ENCODE measurements around a stretch of chrX.

DNA sequence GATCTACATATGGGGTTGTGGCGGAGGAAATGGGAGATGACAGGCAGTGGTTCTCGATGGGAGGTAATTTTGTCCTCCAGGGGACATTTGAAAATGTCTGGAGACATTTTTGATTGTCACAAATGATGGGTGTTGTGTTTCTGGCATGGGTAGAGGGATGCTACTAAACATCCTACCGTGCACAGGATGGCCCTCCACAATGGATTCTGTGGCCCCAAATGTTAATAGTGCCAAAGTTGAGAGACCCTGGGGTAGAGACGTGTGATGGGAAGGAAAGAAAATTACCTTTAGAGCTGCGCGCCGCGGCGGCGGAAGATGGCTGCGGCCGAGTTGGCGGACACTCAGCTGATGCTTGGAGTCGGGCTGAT lies 93.0 kb downstream of the RBMX2 start:
- RRBS: no CpG with 5 or more reads among the region's 14 CpGs

- RRBS: no CpG with 5 or more reads among the region's 2 CpGs
These were observed 233.4 kb downstream of the ENOX2 start for GRCh38 chrX:130669629-130669935.

- RRBS: no CpG with 5 or more reads among the region's 1 CpG
These were observed 75.4 kb downstream of the ENOX2 start for GRCh38 chrX:130827531-130827989.

GRCh38 chrX:130895459-130895658 lies 7.7 kb downstream of the ENOX2 start:
- RRBS: no CpG with 5 or more reads among the region's 2 CpGs

DNA sequence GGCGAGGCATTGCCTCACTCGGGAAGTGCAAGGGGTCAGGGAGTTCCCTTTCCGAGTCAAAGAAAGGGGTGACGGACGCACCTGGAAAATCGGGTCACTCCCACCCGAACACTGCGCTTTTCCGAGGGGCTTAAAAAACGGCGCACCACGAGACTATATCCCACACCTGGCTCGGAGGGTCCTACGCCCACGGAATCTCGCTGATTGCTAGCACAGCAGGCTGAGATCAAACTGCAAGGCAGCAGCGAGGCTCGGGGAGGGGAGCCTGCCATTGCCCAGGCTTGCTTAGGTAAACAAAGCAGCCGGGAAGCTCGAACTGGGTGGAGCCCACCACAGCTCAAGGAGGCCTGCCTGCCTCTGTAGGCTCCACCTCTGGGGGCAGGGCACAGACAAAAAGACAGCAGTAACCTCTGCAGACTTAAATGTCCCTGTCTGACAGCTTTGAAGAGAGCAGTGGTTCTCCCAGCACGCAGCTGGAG lies 56.1 kb upstream of the ENOX2 start:
- RRBS: no CpG with 5 or more reads among the region's 21 CpGs

DNA sequence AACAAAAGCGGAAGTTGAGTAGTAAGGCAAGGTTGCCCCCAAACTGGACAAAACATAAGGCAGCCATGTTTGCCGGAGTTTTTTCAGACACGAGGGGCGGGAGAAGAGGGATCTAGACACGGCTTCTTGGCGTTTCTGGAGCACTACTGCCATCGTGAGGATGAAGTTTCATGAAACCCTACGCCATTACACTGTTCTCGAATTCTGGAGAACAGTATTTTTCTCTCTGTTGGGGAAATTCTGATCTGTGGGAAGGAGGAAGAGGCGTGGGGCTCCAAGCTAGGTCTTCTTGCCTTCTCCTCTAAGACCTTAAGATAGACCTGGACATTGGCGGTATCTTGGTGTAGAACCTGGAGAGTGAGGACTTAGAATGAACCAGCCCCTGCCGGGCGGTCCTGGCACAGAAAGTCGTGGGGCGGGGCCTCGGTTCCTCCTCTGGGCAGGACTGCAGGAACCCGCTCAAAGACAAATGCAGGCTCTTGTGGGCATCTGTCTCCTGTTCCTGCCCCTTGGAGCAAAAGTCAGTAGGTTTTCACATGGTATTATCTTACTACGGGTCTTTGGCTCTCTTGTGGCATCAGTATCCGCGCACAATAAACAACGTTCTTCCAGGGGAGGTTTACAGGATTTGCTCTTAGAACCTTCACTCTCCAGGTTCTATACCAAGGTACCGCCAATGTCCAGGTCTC lies 160.5 kb downstream of the OR13H1 start:
- RRBS: no CpG with 5 or more reads among the region's 22 CpGs

GRCh38 chrX:132213971-132214657 lies 5.1 kb downstream of the RAP2C start:
- RRBS: no CpG with 5 or more reads among the region's 6 CpGs

DNA sequence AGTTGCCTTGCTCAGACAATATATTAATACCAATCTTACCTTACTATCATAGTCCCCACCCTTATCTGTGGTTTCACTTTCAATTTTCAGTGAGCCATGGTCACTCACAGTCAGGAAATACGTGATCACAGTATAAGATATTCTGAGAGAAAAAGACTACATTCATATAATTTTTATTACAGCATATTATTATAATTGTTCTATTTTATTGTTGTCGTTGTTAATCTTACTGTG lies 102.4 kb downstream of the HS6ST2 start:
- RRBS: no CpG with 5 or more reads among the region's 2 CpGs

DNA sequence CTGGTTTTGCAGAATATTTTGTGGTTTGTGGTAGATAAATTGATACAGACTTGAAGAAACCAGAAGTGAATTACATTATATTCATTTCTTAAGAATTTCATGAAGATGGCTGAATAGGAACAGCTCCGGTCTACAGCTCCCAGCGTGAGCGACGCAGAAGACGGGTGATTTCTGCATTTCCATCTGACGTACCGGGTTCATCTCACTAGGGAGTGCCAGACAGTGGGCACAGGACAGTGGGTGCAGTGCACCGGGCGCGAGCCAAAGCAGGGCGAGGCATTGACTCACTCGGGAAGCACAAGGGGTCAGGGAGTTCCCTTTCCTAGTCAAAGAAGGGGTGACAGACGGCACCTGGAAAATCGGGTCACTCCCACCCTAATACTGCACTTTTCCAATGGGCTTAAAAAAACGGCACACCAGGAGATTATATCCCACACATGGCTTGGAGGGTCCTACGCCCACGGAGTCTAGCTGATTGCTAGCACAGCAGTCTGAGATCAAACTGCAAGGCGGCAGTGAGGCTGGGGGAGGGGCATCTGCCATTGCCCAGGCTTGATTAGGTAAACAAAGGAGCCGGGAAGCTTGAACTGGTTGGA lies 51.2 kb upstream of the HS6ST2 start:
- RRBS: no CpG with 5 or more reads among the region's 19 CpGs

GRCh38 chrX:133543938-133544659 lies 128.8 kb upstream of the GPC4 start:
- RRBS: no CpG with 5 or more reads among the region's 5 CpGs

- RRBS: no CpG with 5 or more reads among the region's 3 CpGs
These were observed 261.8 kb upstream of the GPC4 start for GRCh38 chrX:133677138-133677361.

GRCh38 chrX:133922994-133923385 lies 62.4 kb downstream of the GPC3 start:
- RRBS: no CpG with 5 or more reads among the region's 4 CpGs

DNA sequence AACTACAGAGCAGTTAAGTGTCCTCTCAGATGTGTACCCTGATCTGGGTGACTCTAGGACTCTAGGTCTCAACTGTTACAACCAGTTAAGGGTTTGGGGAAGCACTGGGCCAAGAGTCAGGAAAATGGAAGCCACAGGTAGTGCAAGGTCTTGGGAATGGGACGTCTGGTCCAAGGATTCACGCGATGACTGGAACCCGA lies 362 bp upstream of the HPRT1 start:
- RRBS: no CpG with 5 or more reads among the region's 4 CpGs

GRCh38 chrX:134520124-134520552 lies 60.2 kb downstream of the HPRT1 start:
- RRBS: no CpG with 5 or more reads among the region's 1 CpG

DNA sequence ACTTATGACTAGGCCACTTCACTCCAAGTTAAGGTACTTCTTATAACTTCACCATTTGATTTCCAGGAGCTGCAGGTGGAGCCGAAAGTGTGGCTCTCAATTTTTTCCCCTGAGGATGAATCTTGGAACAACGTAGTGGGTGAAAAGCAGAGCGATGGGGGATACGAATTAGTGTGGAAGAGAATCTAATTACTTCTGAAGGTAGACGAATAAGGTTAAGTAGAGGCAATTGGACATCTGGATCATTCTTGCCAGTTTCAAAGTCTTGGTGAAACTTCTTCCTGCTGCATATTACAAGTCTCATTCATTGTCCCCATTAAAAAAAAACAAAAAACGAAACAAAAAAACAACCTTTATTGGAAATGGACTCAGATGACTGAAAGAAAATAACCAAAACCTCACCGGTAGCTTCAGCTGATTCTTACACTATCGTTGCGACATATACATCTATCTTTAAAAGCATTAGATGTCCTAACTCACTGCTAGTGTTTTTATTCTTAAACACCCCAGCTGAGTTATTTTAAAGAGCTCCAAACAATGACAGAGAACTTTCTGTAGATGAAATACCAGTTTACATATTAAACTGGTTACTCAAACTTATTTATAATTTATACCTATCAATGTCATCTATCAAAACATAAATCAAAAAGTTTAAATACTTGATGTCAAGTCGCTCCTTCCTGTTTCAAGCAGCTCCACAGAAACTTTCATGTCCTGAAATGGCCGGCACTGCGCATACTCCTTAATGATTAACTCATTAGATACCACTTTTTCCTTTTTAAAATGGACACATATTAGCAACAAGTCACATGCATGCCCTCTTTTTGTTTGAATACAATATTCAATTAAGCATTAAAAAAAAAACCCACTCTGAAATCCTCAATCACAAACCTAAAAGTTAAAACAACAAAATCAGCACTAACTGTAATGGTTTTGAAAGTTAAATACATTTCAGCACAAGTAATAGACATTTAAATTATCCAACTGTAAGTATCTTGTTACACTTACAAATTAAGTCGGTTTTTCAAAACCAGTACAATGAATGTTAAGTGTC lies 87.2 kb downstream of the HPRT1 start:
- RRBS: no CpG with 5 or more reads among the region's 13 CpGs

DNA sequence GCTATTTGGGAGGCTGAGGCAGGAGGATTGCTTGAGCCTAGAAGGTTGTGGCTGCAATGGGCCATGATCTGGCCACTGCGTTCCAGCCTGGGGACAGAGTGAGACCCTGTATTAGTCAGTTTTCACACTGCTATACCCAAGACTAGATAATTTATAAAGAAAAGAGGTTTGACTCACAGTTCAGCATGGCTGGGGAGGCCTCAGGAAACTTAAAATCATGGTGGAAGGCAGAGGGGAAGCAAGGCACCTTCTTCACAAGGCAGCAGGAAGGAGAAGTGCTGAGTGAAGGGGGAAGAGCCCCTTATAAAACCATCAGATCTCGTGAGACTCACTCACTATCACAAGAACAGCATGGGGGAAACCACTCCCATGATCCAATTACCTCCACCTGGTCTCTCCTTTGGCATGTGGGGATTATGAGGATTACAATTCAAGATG lies 31.9 kb upstream of the MOSPD1 start:
- RRBS: no CpG with 5 or more reads among the region's 2 CpGs

- RRBS: no CpG with 5 or more reads among the region's 10 CpGs
These were observed 15.7 kb upstream of the ETDC start for GRCh38 chrX:135293219-135294279.

- RRBS: 53% methylated on average over 9 of the region's 34 CpGs
These were observed 13.7 kb upstream of the ETDC start for GRCh38 chrX:135295379-135296187.

Data from HL-60 (cell line).